Breast (tissue), 4 donors: ENCODE measurements around a stretch of chr9.

GRCh38 chr9:19161476-19162140 is 34.3 kb upstream of the PLIN2 start:
- PRO-cap, 3 experiments, result no peak in any of the 3 experiments
- RRBS, result no CpG with 5 or more reads among the region's 4 CpGs

DNA sequence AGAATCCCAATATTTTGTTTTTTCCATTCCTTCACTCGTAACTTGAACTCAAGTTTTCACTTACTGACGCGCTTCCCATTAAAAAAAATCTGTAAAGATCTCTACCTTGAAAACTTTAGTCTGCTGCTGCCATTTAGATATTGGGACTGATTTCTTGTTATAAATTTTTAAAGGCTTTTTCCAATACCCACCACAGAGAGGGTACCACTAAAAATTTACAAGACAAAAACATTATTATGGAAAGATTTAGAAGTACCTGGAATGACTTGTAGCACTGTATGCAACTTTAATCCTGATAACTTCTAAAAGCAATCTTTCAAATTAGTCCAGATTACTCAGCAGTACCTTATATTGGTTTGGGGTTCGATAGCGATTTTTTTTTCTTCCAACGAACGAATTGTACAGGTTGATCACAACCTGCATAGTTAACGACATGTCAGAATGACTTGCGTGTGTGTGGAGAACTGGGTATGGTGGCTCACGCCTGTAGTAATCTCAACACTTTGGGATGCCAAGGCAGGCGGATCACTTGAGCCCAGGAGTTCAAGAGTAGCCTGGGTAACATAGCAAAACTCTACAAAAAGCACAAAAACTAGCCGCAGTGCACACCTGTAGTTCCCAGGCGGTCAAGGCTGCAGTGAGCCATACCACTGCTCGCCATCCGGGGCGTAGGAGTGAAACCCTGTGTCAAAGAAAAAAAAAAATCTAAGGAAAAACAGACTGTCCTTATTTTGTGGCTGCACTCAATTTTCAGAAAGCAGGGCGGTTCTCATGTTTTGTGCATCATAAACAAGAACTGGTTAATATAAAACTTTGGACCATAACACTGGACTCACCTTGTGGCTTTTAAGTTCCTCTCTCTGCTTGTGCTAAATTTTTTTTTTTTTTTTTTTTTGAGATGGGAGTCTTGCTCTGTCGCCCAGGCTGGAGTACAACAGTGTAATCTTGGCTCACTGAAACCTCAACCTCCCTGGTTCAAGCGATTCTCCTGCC is 5.6 kb downstream of the RPS6 start:
- PRO-cap, 3 experiments, result no peak in any of the 3 experiments
- RRBS, result no CpG with 5 or more reads among the region's 19 CpGs

- PRO-cap, 3 experiments, result no peak in any of the 3 experiments
- RRBS, result no CpG with 5 or more reads among the region's 3 CpGs
These were observed 7.2 kb upstream of the RPS6 start for GRCh38 chr9:19387150-19387637.

DNA sequence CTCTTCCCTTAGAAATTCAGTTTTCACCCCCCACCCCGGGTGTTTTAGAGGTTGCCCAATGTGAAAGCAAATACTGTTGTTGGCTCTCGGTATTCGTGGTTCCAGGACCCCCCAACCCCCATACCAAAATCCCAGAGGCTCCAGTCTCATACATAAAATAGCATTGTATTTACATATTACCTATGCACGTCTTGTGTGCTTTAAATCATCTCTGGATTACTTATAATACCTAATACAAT is 48.9 kb downstream of the ACER2 start:
- PRO-cap, 3 experiments, result no peak in any of the 3 experiments
- RRBS, result no CpG with 5 or more reads among the region's 4 CpGs

DNA sequence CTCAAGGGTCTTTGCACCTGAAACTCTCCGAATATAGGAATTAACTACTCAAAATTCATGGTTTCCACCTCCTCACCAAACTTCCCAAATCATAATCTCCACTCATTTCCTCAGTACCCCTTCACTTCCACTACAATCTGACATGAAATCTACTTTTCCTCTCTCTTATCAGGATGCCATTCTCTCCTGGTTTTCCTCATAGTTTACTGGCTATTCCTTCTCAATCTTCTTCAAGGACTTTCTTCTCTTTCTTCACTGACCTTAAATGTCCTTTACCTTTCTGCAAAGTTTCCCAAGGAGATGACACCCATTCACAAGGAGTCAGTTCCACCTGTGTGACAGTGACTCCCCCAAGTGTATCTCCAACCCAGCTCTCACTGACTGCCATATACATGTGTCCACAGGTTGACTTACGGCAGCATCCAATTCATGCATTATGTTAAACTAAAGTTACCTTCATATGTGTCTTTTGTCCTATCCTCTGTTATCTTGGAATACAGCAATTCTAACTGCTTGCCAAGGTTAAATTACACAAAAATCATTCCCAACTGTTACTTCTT is 172.6 kb downstream of the MLLT3 start:
- PRO-cap, 3 experiments, result no peak in any of the 3 experiments
- RRBS, result no CpG with 5 or more reads among the region's 2 CpGs

GRCh38 chr9:20541183-20541619 is 81.1 kb downstream of the MLLT3 start:
- PRO-cap, 3 experiments, result no peak in any of the 3 experiments
- RRBS, result no CpG with 5 or more reads among the region's 3 CpGs

GRCh38 chr9:20551840-20552206 is 70.5 kb downstream of the MLLT3 start:
- PRO-cap, 3 experiments, result no peak in any of the 3 experiments
- RRBS, result no CpG with 5 or more reads among the region's 5 CpGs

DNA sequence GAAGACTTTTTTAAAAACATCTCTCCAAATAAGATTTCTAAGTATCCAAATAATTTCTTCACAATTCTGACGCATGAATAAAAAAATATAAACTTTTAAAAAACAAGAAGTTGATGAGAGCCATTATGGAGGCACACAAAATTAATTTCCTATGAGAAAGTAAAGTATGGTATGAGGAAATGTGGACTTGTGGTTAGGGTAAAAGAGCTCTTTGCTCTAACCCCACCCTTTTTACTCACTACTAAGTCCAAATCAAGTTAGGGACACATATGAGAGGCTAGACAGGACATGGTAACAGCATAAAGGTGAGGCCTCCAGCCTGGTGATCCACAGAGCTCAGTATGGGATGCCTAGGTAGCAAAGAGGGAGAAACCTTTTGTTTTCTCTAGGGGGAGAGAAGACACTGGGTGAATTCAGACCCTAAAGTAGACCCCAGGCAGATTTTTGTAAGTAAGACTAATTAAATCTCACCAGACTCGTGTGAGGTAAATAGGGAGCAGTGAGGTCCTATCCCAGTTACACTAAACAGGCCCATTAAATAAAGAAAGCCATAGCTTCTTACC is 42.7 kb downstream of the MLLT3 start:
- PRO-cap, 3 experiments, result no peak in any of the 3 experiments
- RRBS, result no CpG with 5 or more reads among the region's 2 CpGs

- PRO-cap, 3 experiments, result no peak in any of the 3 experiments
- RRBS, result no CpG with 5 or more reads among the region's 2 CpGs
These were observed 4.1 kb downstream of the MLLT3 start for GRCh38 chr9:20618052-20618832.

DNA sequence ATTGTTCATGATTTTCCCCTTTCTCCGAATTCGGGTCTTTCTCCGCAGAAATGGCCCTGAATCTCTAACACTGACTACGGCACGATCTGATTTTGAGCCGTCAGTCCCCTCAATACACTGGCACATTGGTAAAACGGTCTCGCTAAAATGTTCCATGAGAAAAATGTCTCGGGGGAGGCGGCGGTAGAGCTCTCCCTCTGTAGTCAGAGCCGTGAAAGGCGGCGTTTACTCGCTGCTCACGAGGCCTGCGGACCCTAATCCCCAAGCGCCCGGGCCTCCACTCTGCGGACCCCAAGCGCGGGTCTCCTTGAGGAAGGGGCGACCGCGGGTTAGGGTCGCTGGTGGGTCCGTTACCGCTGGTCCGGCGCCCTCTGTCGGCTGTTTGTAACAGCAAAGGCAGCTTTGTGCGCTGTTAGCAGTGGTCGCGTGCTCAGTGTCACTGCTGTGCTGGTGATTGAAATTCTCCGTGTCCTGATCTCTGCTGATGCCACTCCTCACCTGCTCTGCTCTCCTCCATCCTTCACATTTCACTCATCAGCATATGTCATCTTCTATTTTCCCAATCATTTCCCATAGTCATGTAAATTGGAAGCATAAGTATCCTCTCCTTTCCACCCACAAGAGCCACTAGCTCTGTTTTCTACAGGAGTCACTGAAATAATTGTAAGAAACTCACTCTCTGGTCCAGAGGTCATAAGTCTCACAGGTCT is 10.9 kb upstream of the IFNA2 start:
- PRO-cap, 3 experiments, result no peak in any of the 3 experiments
- RRBS, result 1% methylated on average over 8 of the region's 35 CpGs

DNA sequence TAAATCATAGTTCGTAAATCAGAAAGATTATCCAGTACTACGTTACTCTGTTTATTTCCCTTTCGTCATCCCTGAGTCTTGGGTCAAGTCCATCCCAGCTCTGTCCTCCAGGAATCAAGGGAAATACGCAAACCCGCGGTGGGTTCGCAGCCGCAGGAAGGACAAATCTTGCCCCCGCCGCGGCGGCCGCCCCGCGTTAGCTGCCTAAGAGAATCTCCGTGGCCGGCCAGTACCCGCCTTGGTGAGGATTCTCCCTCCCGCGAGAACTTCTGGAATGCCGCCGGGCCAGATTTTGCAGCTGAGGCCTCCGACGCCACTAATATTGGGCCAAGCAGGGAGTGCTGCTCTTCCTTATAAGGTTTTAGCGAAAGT is 453 bp upstream of the MTAP start:
- PRO-cap, 3 experiments, result peak in 3 of 3 experiments; most common plus-strand start position 130 of the sequence (in 2); most common minus-strand start position 202 of the sequence (in 3)
- RRBS, result 9% methylated on average over 6 of the region's 25 CpGs

DNA sequence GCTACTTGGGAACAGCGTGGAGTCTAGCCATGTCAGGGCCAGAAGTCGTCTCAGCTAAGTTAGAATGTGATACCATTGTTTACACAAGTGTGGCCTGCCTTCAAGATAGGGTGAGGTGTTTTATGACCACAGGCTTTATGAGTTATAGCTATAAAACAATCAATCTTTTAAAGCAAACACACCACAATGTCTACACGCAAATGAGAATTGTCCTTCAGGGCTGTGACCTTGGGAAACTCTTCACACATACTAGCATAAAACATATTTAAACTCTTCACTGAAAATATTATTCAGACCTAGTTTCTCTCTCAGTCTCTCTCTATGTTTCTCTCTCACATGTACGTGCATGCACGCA is 115.6 kb upstream of the CDKN2B start:
- PRO-cap, 3 experiments, result no peak in any of the 3 experiments
- RRBS, result no CpG with 5 or more reads among the region's 5 CpGs

DNA sequence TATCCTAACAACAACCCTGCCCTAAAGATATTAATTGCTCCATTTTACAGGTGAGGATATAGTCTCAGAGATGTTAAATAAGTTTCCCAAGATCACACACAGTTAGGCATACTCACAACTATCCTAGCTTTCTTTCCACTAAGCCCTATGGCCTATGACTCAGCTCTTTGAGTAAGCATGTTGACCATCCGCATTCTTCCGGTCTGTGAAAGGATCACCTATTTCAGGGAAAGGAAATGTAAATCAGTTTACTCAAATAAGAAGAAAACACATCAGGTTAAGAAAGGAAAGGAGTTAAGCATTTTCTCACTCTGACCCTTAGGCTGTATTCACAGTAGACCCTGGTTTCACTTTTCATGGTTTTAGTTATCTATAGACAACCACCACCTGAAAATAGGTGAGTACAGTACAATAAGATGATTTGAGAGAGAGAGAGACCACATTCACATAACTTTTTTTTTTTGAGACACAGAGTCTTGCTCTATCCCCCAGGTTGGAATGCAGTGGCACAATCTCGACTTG is 145.9 kb downstream of the CAAP1 start:
- PRO-cap, 3 experiments, result no peak in any of the 3 experiments
- RRBS, result no CpG with 5 or more reads among the region's 3 CpGs

DNA sequence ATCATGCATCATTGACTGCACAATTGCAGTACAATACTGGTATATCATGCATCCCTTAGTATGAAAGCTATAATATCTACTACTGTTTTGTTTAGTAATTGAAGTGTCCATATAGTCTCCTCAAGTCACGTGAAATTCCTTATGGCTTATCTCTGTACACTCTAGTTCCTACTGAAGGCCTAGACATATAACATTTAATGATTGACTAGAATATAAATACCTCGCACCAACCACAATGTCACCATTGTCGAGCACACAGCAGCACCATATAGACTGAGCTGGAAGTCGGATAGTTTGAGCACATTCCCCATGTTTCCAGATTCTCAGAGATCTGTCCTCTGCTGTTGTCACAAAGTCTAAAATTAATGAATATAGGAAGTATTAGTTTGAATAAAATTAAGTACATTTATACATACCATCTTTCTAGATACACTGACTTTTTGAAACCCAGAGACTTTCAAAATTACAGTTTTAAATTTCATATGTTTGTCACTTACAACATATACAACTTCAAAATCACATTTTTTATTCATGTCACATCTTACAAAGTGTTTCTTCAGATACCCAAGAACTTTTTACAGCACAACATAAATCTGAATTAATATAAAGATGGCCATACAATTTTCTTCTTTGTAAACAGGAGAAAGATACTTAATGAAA is 21.3 kb downstream of the PLAA start:
- PRO-cap, 3 experiments, result no peak in any of the 3 experiments
- RRBS, result no CpG with 5 or more reads among the region's 4 CpGs

- PRO-cap, 3 experiments, result no peak in any of the 3 experiments
- RRBS, result no CpG with 5 or more reads among the region's 7 CpGs
These were observed 13.0 kb downstream of the TEK start for GRCh38 chr9:27121865-27122604.

DNA sequence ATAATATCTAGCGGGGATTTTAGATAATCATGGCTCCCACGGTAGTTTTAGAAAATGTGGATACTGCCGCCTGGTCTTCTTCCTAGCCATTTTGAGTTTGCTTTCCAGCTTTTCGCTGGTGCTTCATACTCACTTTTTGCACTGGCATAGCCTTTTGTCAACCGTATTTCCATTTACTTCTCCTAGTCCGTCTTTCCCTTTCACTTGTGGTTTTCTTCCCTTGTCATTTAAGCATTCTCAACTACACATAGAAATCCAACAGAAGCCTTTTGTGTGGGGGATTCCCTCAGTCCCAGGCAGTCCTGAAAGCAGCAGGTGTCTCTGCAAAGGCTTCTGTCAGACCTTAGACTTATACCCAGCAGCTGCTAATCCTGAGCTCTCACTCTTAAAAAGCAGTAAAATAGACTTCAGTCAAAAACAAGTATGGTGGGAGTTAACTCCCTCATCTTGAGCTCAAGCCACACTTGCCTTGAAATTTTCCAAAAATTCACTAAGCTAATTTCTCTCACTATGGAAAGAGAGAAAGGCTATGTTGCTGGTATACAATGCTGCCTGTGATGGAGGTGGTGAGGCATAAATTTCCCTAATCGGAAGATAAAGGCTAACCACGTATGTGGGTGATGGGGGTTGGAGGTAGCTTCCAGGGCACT is 35.0 kb upstream of the IFNK start:
- PRO-cap, 3 experiments, result no peak in any of the 3 experiments
- RRBS, result no CpG with 5 or more reads among the region's 8 CpGs

DNA sequence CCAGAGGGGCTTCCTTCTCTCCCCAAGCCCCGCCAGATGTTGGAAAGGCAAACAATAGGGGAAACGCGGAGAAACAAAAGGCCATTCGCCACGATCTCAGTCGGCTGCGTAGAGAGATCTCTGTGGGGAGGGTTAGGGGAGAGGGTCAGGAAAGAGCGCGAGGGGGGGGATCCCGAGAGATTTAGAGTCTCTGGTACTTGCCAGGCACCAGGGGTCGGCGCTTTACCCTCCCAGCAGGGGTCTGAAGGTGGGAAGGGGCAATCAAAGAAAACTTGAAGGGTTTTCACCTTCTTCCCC is 1.0 kb downstream of the MOB3B start:
- PRO-cap, 3 experiments, result no peak in any of the 3 experiments
- RRBS, result no CpG with 5 or more reads among the region's 12 CpGs

DNA sequence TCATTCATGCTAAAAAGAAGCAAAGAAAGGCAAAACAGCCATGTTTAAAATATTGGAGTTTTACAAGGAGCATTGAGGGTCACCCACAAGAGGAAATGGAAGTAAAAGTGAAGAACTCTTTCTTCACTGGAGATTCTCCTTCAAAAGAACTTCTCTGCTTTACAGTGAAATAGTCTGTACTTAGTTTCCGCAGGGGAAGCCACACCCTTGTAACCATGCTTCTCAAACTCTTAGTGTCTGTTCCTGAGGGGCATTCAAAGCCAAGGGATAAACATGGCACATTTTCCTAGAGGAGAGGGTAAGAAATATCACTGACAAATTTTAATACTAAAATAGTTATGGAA is 8.6 kb downstream of the C9orf72 start:
- PRO-cap, 3 experiments, result no peak in any of the 3 experiments
- RRBS, result no CpG with 5 or more reads among the region's 1 CpG

GRCh38 chr9:27572141-27572485 is 1.2 kb downstream of the C9orf72 start:
- PRO-cap, 3 experiments, result no peak in any of the 3 experiments
- RRBS, result no CpG with 5 or more reads among the region's 3 CpGs

DNA sequence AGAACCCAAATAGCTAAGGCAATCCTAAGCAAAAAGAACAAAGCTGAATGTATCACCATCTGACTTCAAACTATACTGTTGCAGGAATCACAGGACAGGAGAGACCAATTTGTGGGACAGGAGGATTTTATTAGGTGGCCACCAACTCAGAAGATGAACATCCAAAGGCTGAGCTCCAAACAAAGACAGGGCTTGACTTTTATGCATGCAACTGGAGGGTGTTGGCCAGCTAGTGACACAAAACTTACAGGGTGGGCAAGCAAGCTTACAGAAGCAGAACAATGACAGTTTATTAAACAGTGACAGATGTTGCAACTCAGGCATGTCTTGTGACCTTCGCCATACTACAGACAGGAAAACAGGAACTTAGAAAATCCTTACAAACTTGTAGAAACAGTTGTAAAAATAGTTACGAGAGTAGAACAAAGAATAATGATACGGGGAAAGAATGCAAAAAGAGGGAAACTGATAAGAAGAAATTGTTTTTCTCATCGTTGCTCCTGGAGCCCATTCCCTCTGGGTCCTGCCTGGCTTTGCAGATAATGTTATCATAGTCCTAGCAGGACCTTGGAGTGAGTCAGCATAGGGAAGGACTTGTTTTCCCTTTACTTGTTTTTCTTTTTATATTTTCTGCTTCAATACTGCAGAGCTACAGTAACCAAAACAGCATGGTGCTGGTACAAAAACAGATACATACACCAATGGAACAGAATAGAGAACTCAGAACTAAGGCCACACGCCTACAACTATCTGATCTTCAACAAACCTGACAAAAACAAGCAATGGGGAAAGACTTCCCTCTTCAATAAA is 1088.0 kb upstream of the LINGO2 start:
- PRO-cap, 3 experiments, result no peak in any of the 3 experiments
- RRBS, result no CpG with 5 or more reads among the region's 5 CpGs